Mesenchymal stem cell of the bone marrow (primary cell): ENCODE results near the gene ROPN1.

DNA sequence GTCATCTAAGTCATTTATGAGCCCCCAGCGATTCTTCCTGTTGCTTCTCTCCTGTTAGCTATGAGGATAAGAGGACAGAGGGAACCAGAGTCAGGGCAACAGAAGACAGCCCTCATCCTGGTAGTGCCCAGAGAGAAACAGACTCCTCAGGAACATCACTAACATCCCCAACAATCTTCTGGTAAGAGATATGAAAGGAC, 91.6 kb downstream of the MYLK start:
- CAGE, long polyA plus RNA: no peak

DNA sequence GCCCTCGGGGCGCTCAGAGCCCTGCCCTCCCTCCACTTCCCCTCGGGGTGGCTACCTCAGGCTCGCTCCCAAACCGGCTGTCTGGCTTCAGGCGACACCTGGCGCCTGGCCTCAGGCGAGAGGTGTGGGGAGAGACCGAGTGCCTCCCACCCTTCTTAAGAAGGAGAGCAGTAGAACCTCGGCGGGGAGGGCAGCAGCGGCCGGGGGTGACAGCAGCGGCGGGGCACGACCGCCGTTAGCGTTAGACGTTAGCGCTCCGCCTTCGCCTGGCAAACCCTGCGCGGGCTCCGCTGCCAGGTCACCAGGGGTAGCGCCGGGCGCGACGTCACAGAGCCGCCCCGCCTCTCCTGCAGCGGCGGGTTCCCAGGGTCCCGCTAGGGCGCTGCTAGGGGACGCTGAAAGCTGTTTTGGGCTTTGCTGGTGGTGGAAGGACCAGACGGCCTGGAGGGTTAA, at the start of gene ROPN1:
TSS of gene ROPN1 (minus strand) at position 258 of the 453 bp plus-strand sequence.
- CAGE, long polyA plus RNA: no peak

- CAGE, long polyA plus RNA: no peak
Measured at GRCh38 chr3:124041339-124041914, 8.3 kb downstream of the KALRN start.

GRCh38 chr3:124248348-124249237, 215.4 kb downstream of the KALRN start:
- CAGE, long polyA plus RNA: no peak

GRCh38 chr3:124275485-124275941, 242.3 kb downstream of the KALRN start:
- CAGE, long polyA plus RNA: no peak

- CAGE, long polyA plus RNA: no peak
Measured at GRCh38 chr3:124512795-124513557, 217.3 kb upstream of the UMPS start.

- CAGE, long polyA plus RNA: no peak
Measured at GRCh38 chr3:124599672-124600468, 130.4 kb upstream of the UMPS start.

GRCh38 chr3:124634596-124635654, 95.3 kb upstream of the UMPS start:
- CAGE, long polyA plus RNA: no peak

GRCh38 chr3:124636758-124637428, 93.4 kb upstream of the UMPS start:
- CAGE, long polyA plus RNA: no peak

DNA sequence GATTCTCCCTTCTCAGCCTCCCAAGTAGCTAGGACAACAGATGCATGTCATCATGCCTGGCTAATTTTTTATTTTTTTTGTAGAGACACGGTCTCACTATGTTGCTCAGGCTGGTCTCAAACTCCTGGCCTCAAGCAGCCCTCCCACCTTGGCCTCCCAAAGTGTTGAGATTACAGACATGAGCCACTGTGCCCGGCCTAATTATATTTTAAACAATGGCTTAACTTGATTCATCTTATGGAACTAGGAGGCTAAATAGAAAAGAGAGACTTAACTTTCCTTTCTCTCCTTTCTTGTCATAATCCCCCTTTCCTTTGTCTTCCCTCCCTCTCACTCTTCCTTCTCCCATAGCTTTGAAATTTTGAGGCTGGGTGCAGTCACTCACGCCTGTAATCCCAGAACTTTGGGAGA, 70.2 kb upstream of the UMPS start:
- CAGE, long polyA plus RNA: no peak

- CAGE, long polyA plus RNA: no peak
Measured at GRCh38 chr3:124674246-124674807, 55.9 kb upstream of the UMPS start.

DNA sequence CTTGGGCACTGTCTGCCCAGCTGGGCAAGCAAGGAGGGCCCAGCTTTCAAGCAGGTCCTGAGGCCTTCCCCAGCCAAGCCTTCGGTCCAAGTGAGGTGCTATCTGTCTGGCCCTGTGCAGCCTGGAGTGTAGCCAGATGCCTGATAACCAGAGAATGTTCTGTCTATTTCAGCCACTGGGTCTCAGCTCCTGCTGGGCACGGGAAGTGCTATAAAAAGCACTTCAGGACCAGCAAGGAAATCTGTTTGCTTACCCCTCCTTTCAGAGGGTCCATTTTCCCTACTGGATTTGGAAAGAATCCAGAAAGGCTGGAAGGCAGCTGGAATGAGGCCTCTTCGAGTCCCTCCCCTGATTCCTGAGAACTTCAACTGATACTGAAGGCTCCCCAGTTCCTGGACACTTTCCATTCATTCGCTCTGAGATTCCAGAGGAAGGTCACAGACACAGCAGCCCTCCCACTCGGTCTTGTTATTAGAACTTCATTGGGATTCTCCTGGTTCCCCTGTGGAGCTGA, 70.3 kb downstream of the UMPS start:
- CAGE, long polyA plus RNA: no peak

DNA sequence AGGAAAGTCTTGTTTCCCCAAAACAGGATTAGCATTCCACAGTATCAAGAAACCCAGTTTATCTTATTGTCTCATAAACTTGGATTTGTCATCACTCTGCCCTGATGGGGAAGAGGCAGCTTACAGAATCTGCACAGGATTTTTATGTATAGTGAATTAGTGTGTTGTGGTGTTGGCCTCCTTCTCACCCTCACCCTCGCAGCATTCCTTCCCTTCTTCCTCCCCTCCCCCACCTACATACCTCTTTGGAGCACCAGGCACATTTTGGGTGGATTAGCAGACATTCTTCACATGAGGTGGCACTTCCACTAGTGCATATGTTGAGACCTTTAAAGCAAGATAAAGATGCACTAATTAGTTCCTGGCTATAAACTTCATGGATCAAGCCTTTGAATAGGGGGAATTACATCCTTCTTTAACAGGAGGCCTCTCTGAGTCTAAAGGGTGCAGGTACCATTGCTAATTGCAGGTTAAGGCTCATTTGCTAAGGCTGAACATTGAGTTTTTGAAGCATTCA, 13.9 kb downstream of the ITGB5 start:
- CAGE, long polyA plus RNA: no peak

GRCh38 chr3:125043503-125044301, 12.1 kb downstream of the HEG1 start:
- CAGE, long polyA plus RNA: no peak

GRCh38 chr3:125062731-125063199, 7.0 kb upstream of the HEG1 start:
- CAGE, long polyA plus RNA: no peak

DNA sequence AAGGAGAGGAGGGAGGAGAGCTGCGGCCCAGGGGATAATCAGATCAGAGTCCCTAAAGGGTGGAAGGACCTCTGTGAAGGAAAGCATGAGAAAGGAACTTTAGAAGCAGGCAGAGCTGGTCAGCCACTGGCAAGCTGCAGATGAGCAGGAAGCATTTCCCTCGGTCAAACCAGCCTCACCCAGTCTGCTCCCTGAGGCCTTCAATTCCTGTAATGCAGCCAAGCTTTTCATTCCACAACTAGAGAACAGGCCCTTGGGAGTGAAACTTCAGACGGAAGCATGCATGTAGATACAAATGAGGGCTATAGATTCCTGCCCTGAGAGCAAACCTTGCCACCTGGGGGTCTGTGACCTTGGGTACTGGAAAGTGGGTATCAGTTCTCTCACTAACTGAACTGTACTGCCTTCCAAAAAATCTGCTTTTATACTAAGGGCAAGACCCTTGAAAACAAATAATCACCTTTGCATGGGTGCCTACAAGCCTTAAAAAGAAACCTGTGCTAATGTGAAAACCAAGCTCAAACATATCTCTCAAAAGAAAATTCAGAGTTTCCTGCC, 60.9 kb upstream of the HEG1 start:
- CAGE, long polyA plus RNA: no peak

DNA sequence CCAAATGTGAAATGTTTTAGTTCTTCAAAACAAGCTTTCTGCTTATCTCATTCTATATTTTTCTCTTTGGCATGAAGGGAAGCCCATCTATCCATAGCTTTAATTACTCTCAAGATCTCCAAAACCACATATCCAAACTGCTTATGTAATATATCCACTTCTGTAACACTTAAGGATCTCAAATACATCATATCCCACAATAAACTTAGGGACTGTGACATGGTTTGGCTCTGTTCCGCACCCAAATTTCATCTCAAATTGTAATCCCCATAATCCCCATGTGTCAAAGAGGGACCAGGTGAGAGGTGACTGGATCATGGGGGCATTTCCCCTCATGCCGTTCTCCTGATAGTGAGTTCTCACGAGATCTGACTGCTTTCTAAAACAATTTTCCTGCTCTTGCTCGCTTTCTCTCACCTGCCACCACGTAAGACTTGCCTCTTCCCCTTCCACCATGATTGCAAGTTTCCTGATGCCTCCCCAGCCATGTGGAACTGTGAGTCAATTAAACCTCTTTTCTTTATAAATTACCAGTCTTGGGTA, 32.5 kb upstream of the SLC12A8 start:
- CAGE, long polyA plus RNA: no peak

DNA sequence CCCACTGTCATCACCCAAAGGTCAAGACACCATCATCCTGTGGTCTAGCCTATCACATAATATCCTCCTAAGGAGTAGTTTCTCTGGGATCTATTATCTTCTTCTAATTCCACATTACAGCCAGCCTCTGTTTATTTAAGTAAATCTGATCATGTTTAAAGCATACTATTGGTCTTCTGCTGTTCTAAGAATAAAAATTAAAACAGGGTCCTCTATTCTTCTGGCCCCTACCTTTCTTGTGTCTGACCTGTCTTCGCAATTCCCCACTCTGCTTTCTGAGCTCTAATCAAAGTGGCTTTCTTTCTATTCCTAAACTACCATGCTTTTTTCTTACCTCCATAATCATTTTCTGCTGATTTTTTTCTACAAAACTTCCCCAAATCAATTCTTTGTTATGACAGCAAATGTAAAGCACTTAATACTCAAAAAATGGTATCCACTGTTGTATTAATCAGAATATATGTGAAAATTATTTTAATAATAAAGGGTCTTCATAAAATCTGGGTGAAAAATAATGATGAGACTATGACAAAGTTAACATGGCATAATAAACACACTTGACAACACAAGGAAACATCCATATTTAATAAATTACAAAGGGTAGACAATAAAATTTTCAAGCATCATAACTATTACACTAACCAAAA, 33.3 kb upstream of the SLC12A8 start:
- CAGE, long polyA plus RNA: no peak

GRCh38 chr3:125310592-125311162, 64.4 kb downstream of the ZNF148 start:
- CAGE, long polyA plus RNA: no peak

- CAGE, long polyA plus RNA: no peak
Measured at GRCh38 chr3:125394373-125395103, 19.4 kb upstream of the ZNF148 start.